Brain (tissue), 1 donor: ENCODE measurements around a stretch of chr12.

DNA sequence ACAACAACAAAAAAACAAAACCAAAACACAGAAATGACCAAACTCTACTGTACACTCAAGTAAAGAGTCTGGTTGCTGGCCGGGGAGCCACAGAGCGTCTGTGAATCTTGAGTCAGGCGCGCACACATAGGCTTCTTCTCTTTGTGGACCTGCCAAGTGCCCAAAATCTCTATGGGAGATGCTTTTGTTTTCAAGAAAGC lies 16.9 kb downstream of the GLT1D1 start:
- RRBS: no CpG with 5 or more reads among the region's 4 CpGs

DNA sequence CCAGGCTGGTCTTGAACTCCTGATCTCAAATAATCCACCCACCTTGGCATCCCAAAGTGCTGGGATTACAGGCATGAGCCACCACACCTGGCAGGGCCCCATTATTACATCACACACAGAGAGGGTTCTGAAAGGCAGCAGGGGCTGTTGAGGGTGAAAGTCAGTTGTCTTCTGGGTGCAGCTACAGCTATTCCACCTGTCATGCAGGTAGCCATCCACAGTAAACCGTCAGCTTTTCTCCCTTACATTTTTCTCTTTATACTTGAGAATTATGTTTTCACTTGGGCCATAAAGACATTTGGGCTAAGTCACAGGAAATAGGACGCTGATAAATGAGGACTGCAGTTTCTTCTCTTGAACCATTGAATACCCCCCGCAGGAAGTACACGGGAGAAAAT lies 91.1 kb upstream of the FZD10 start:
- RRBS: no CpG with 5 or more reads among the region's 4 CpGs

DNA sequence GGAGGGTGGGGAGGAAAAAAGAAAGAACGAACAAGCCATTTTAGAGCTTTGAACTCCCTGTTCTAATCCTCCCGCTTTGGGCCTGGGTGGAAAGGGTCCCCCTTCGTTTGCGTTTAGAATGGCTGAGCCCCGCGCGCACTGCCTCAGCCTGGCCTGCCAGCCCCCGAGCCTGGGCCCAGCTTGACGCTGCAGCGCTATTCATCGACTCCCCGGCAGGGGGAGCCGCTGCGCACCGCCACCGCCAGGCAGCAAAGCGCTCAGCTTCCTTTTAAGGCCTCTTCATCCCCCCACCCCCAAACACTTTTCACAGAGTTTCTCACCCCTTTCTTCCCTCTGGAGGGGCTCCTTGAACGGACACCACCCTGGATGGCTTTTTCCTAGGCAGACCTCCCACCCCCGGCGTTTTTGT lies 56.5 kb upstream of the PIWIL1 start:
- RRBS: no CpG with 5 or more reads among the region's 20 CpGs

DNA sequence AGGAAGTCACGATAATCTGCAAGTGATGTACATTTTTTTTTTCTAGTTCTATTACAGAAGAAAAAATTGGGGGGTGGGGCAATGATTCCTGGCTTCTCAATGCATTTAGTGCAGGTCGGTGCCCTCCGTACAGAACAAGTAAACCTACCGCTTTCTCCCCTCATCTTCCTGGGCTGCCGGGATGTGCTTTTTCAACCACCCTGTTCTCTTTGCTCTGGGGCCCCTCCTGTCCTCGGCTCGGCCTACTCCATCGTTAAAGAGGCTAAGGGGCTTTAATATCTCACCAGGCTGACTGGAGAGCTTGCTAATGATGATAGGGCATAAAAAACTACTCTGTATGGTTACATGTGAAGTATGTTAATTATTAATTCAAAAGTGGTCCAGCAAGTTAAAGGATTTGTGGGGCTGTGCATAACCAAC lies 83.7 kb downstream of the RIMBP2 start:
- RRBS: no CpG with 5 or more reads among the region's 8 CpGs

GRCh38 chr12:130877989-130878877 lies 6.4 kb downstream of the RAN start:
- RRBS: no CpG with 5 or more reads among the region's 17 CpGs

- RRBS: no CpG with 5 or more reads among the region's 23 CpGs
Observed at GRCh38 chr12:130878878-130879826, 7.3 kb downstream of the RAN start.

DNA sequence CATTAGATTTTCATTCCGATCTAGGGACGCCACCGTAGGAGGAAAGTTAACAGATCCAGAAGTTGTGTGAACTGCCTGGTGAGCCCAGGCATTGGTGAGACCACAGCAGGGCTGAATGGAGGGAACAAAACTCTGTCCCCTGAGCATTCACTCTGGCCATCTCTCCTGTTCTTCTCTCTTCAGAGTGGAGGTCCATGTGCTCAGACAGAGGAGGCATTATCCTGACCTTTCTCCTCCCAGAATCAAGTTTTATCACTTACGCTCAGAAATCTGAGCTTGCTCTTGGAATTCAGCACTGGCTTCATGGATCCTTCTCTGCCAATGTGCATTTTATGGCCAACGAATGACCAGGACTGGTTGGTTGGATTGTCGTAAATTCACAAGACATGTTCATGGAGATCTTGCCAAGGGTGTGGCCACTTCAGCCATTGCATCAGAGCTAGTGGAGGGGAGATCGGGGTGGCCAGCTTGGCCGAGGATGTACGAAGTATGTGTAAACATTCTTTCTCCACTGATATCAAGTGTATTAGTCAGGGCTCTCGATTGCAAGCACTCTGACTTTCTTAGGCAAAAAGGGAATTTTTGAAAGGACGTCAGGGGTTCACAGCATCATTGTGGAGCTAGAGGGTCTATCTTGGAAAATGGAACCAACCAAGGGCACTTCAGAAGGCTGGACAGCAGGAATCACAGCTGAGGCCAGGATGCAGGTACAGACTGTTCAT lies 33.1 kb upstream of the ADGRD1 start:
- RRBS: no CpG with 5 or more reads among the region's 11 CpGs

GRCh38 chr12:130932275-130932492 lies 21.5 kb upstream of the ADGRD1 start:
- RRBS: no CpG with 5 or more reads among the region's 2 CpGs

GRCh38 chr12:130946092-130946516 lies 7.6 kb upstream of the ADGRD1 start:
- RRBS: no CpG with 5 or more reads among the region's 5 CpGs

- RRBS: no CpG with 5 or more reads among the region's 15 CpGs
Observed at GRCh38 chr12:130954355-130955018, 780 bp downstream of the ADGRD1 start.

GRCh38 chr12:130961677-130962326 lies 8.1 kb downstream of the ADGRD1 start:
- RRBS: no CpG with 5 or more reads among the region's 11 CpGs

- RRBS: no CpG with 5 or more reads among the region's 9 CpGs
Observed at GRCh38 chr12:130989978-130990482, 36.3 kb downstream of the ADGRD1 start.

DNA sequence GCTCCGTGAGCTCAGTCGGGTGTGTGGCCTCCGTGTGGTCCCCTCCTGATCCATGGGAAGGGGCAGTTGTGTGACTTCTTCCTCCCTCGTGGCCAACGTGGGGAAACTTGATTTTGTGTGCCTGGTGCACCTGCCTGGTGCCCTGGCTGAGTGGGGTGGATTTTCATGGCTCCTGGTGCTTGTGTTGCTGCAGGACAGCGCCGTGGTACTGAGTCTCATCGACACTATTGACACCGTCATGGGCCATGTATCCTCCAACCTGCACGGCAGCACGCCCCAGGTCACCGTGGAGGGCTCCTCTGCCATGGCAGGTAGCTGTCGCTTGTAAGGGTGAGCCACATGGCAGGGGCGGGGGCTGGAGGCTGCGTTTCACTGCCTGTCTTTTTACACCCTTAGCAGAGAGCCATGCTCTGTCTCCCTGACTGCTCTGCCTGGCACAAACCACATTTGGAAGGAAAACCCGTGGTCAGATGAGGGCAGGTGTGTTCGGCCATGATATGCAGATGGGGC lies 49.3 kb downstream of the ADGRD1 start:
- RRBS: no CpG with 5 or more reads among the region's 17 CpGs

DNA sequence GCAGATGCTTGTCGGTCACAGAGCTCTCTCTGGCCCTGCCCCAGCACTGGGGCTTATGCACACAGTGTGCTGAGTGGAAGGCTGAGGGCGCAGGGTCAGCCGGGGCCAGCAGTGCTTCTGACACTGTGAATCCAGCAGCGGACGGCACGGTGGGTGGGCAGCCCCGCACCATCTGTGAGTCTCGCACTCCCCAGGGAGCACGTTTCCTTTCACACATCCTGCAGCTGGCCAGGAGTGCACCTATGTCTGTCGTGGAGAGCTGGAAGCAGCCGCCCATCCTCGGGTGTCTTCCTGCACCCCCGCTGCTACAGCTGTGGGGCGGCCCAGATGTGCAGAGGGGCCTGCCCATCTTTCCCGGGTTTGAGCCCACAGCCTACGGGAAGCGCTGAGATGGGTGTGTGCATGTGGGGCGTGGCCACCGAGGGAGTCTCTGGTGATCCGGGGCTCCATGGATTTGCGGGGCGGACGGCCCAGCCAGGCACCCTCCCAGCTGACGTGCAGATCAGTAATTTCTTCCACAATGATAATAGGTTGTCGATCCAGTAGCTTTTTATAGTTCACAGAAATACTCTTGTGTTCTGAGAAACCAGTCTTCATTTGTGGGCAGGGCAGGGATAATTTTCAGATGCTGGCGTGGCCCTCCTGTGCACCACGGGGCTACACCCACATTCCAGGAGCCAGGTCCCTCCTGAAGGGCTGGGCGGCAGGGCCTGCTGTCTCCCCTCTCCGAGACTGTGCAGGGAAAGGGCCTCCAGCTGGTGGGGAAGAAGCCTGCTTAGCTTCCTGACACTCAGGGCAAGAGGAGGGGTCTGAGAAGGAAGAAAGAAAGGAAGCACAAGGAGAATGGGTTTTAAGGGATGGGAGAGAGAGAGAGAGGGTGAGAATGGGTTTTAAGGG lies 94.7 kb downstream of the ADGRD1 start:
- RRBS: 73% methylated on average over 6 of the region's 29 CpGs

- RRBS: 66% methylated on average over 12 of the region's 29 CpGs
Observed at GRCh38 chr12:131105689-131106540, 152.2 kb downstream of the ADGRD1 start.

GRCh38 chr12:131137891-131138425 lies 184.3 kb downstream of the ADGRD1 start:
- RRBS: no CpG with 5 or more reads among the region's 21 CpGs

GRCh38 chr12:131529579-131530275 lies 181.2 kb upstream of the SFSWAP start:
- RRBS: no CpG with 5 or more reads among the region's 18 CpGs

- RRBS: 19% methylated on average over 2 of the region's 22 CpGs
Observed at GRCh38 chr12:131621874-131622740, 88.8 kb upstream of the SFSWAP start.

GRCh38 chr12:131745745-131746407 lies 35.0 kb downstream of the SFSWAP start:
- RRBS: no CpG with 5 or more reads among the region's 10 CpGs

- RRBS: no CpG with 5 or more reads among the region's 13 CpGs
Observed at GRCh38 chr12:131789505-131790162, 38.6 kb upstream of the MMP17 start.